Skeletal muscle cell (primary cell): ENCODE data around the genes ATF7IP, WBP11, C12orf60 and ERP27.

DNA sequence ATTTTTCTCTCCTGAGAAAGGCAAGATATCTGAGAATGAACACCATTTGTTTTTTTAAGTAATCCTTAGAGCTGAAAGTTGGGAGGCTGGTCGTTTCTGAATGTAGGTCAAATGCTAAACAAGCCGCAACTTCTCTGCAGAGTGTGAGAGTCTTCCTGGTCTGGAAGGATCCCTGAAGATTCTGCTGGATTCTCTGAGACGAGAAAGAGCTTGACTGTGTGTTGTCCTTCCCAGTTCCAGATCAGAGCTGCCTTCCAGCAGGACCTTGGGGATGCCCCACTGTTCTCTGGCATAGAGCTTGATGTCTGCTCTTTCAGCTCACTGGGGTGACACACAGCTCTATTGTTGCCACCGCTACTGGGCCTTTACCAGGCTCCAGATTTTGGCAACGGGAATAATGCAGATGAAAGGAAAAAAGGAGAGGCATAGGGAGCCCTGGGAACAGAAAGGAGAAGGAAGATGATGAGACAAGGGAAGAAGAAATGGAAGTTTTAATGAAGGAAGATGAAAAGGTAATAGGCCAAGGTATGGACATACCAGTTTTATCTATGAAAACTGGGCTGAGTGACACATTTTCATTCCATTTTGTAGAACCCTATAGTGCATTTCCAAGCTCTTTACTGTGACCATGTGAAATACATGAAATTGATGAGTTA is 608 bp downstream of the GSG1 start:
- RRBS, result no CpG with 5 or more reads among the region's 5 CpGs

- RRBS, result no CpG with 5 or more reads among the region's 7 CpGs
Measured at GRCh38 chr12:13116243-13116651, 12.8 kb upstream of the GSG1 start.

DNA sequence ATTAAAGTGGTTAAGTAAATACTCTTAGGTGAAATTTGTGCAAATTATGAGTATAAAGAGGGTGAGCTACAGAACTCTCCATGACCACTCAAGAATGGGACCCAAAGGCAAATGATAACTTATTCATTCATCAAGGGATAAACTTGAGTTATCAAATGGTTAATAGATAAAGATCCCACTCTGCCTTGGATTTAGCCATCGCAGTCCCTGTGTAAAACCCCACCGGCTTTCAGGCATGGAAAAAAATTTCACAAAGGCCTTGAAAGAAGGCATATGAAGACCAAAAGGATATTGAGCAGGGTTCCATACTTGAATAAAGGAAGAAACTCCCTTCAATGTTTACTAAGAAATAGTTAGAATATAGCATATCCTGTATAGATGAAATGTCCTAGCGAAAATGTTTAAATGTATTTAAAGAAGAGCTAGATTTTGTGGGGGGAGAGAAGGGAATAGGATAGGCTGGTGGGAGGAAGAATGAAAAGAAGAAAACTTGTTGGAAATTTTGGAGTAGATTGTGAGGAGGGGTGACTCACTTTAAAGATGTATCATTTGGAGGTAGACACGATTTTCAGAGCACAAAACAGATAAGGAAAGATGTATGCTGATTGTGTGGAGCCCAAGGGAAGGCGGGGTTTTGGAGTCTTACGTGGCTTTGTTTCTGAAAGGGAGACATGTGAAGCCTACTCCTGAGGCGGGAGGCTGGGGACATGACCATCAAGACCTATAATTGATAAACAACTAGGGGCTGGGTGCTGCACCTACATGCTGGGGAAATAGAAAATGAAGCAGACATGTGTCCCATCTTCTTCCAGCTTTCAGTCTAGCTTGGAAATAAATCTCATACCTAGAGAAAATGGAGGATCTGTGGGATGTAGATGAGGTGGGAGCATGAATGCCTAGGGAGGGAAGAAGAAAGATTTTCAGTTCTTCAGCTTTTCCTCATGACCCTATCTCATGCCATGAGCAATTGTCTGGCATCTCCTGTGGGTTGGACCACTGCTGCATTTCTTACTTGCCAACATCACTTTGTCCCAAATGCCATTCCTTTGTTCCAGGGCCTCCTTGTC is 21.8 kb downstream of the EMP1 start:
- RRBS, result no CpG with 5 or more reads among the region's 7 CpGs

DNA sequence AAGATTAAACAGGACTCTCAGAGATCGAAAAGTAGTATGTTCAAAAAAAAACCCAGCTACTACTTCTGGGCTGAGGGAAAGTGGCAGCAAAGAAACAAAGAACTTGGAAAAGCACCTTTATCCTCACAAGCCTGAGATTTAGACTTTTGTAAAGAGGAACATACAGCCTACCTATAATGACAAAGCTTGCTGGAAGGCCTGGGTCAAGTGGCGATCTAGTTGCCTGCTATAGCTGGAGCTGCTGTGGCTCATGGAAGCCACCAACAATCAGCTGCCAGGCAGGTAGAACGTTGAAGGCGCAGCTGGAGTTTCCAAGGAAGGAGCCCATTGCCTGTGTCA is 165.5 kb downstream of the EMP1 start:
- RRBS, result no CpG with 5 or more reads among the region's 4 CpGs

DNA sequence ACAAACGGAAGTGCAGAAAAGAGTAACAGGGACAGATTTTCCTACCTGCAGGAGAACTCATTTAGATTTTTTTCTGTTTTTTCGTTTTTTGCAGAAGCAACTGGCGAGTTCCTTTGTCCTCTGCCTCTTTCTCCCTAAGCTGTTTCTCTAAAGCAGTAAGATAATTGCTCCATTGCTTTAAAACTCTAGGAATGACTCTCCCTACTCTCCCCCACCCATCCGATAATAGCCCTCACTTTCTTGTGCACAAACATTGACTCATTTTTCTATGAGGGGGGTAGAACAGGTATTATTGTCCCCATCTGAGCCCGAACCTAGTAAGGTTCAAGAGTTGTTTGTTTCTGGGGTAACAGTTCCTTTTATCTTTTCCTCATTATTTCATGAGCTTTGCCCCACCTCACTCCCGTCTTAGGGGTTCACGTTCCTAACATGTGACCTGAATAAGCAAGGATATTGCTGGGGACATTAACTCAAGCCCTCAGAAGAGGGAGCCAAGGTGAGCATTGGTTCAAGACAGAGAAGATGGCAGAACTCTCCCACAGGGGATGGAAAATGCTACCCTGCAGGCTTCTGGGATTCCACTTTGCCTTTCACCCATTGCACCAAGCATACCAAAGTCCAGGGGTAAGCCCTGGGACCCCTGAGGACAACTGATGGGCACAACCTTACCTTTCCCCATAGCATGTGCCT is 190.6 kb downstream of the EMP1 start:
- RRBS, result no CpG with 5 or more reads among the region's 7 CpGs

DNA sequence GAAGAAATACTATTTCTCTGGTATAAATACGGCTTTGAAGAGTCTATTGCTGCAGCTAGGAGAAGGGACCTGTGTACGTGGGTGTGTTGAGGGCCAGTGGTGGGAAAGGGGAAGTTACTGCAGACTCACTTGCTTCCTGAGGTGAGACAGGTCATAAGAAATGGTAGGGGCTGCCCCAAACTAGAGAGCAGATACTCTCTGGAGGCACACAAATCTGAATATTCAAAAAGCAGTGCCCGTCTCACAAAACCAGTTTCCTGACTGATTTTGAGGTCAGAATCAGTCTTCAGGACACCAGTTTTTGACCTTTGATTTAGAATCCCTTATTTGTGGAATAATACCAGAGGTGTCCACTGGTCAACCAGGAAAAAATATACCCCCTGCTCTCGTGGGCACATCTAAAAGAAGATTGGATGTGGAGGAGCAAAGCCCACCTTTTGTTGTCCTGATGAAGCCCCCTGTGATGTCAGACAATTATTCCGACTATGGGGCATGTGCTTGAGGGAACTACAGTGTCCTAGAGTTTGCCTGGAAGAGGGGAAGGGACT is 340.1 kb downstream of the EMP1 start:
- RRBS, result no CpG with 5 or more reads among the region's 5 CpGs

DNA sequence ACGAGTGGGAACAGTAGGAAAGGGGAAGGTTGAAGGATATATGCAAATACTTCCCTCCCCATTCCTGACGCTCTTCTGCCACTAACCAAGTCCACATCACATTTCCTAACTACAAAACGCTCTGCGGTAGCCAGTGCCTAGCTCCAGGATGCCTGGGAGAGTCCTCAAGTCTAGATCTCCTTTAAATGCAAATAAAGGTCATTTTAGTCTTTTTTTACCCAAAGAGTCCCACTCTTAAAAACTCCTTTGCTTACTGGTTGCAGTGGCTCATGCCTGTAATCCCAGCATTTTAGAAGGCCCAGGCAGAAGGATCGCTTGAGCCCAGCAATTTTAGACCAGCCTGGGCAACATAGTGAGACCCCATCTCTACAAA is 153.1 kb upstream of the ATF7IP start:
- RRBS, result no CpG with 5 or more reads among the region's 5 CpGs

GRCh38 chr12:14365181-14366467 is at the start of gene ATF7IP:
Gene ATF7IP, plus strand, starts transcription at chr12:14365682.
- RRBS, result 6% methylated on average over 3 of the region's 58 CpGs

GRCh38 chr12:14394277-14395476 is 29.2 kb downstream of the ATF7IP start:
- RRBS, result no CpG with 5 or more reads among the region's 6 CpGs

- RRBS, result no CpG with 5 or more reads among the region's 2 CpGs
Measured at GRCh38 chr12:14416446-14416977, 51.0 kb downstream of the ATF7IP start.

GRCh38 chr12:14614623-14615391 is 47.1 kb upstream of the PLBD1 start:
- RRBS, result no CpG with 5 or more reads among the region's 4 CpGs

GRCh38 chr12:14802534-14803576 is at the start of gene WBP11:
Gene WBP11, minus strand, starts transcription at chr12:14803478.
- RRBS, result no CpG with 5 or more reads among the region's 45 CpGs

DNA sequence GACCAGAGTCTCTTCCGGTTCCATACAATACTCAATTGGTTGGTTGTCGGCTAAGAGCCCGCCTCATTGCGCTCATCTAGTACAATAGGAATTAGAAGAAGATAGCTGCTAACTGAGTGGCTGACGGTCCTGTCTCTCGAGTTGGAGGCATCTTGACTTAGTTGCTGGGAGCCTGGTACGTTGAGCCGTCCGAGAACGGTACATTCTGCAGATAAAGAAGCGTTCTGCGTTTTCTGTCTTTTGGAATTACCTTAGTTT is at the start of gene C12orf60:
C12orf60 (plus strand) TSS at position 94 of the 258 bp plus-strand sequence.
- RRBS, result no CpG with 5 or more reads among the region's 12 CpGs

- RRBS, result no CpG with 5 or more reads among the region's 12 CpGs
Measured at GRCh38 chr12:14903619-14904500, 18.2 kb upstream of the MGP start.

GRCh38 chr12:14905930-14906557 is 20.4 kb upstream of the MGP start:
- RRBS, result no CpG with 5 or more reads among the region's 7 CpGs

DNA sequence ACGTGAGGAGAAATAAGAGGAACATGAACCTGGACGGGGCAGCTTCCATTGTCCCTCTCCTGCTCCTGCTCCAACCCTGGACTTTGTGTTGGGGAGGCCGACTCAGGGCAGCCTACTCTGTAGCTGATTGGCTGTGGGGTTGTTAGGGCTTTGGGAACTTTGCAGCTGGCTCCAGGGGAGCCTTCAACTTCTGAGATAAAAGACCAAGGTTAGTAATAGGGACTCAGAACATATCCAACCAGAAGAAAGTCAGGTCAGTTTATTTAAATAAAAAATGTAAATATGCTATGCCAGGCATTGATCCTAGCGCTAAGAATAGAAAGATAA is at the start of gene ERP27:
ERP27 (minus strand) TSS at position 78 of the 327 bp plus-strand sequence.
- RRBS, result no CpG with 5 or more reads among the region's 4 CpGs

- RRBS, result no CpG with 5 or more reads among the region's 4 CpGs
Measured at GRCh38 chr12:14950926-14951275, 10.5 kb downstream of the ARHGDIB start.

DNA sequence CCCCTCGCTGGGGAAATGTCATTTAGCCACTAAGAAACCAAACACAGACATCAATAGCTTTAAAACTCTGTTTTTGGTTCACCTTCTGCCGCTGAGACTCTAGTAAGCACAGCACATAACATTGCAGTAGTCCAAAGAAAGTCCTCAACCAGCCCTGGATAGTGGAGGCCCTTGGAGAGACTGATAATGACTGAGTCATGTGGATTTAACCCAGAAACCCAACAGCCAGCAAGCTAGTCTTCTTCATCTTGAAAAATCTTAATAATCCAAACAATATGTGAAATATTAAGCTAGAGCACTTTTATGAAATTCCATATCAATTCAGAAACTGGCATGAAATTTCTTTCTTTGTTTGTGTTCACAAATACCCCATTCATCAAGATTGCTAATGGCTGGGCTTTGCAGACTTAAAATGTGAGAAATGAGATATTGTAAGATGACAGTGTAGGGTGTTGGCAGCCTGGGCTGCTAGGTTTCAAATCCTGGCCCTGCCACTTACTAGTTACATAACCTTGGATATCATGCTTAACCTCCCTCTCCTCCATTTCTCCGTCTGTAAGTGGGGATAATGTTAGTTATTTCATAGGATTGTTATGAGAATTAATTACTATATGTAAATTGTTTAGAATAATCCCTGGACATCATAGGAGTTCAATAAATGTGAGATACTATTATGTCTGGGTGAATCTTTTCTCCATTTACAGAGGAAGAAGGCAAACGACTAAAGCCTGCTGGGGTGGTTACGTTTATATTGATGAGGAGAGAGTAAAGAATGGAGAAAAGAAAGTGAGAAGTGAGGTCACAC is 40.0 kb downstream of the RERG start:
- RRBS, result no CpG with 5 or more reads among the region's 5 CpGs

- RRBS, result no CpG with 5 or more reads among the region's 1 CpG
Measured at GRCh38 chr12:15546138-15547006, 224.1 kb downstream of the PTPRO start.